Heart (tissue), 3 donors: Measurements from ENCODE around the genes FANCD2 and GHRL.

DNA sequence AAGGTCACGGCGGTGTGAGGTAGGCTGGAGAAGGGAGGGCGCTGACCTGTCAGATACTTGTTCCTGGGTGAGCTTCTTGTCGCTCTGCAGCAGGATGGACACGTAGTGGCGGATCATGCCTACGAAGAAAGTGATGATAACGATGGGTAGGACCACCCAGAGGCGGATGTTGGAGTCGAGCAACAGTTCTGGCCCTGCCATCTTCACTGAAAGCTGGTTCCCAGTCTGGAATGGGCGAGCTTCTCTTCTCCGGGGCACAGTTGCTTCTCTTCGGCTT is 242 bp downstream of the EMC3 start:
- RAMPAGE, long total RNA, 2 experiments: no peak in any of the 2 experiments

GRCh38 chr3:10009013-10010028 is 16.9 kb upstream of the FANCD2 start:
- RAMPAGE, long total RNA, 2 experiments: no peak in any of the 2 experiments

DNA sequence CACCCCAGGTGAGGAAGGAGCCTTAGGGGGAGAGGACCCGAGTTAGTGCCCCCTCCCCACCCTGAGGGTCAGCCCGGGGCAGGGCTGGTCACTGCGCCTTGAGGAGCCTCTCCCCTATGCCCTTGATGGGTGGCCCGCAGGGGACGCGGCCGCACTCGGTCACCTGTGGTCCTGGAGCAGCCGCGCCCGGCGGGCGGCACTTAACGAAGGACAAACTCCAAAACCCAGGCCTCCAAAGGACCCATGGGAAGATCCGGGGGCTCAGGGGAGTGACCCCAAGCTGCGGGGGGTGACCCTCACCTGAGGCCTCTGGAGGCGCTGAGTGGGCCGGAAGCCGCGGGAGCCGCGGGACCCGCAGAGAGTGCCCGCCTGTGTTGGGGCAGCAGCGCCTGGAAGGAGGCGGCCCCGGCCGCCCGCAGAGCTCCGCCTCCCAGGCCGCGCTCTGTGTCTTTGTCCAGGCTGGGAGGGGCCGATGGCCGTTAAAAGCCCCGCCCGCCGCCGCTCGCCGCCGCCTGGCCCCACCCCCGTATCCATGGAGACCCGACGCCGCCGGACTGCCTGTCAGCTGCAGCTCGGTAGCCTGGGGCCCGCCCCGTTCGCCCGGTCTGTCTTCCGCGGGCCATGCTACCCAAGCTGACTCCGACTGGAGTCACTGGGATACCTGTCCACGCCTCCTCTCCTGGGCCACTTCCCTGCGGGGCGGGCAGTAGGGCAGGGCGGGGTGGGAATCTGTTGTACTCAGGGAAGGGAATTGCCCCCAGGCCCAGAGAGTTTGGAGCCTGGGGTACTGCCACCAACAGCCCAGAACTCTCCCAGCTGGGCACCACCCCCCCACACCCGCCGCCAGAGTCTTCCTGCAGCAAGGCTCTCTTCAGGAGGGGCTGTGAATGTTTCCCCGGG is 15.3 kb upstream of the FANCD2 start:
- RAMPAGE, long total RNA, 2 experiments: start-site peak on the minus strand in 2 of 2 experiments, centred at positions 384 to 392 of the sequence, 59 to 78 reads per replicate

- RAMPAGE, long total RNA, 2 experiments: start-site peak on the plus strand in 1 of 2 experiments, at chr3:10026408-10026434 at its widest, 34 reads per replicate; start-site peak on the minus strand in 2 of 2 experiments, at chr3:10026342-10026372 at its widest, 93 to 173 reads per replicate
These were observed at the start of gene FANCD2 for GRCh38 chr3:10026169-10027461. Gene FANCD2 (plus strand): TSS chr3:10026437.

DNA sequence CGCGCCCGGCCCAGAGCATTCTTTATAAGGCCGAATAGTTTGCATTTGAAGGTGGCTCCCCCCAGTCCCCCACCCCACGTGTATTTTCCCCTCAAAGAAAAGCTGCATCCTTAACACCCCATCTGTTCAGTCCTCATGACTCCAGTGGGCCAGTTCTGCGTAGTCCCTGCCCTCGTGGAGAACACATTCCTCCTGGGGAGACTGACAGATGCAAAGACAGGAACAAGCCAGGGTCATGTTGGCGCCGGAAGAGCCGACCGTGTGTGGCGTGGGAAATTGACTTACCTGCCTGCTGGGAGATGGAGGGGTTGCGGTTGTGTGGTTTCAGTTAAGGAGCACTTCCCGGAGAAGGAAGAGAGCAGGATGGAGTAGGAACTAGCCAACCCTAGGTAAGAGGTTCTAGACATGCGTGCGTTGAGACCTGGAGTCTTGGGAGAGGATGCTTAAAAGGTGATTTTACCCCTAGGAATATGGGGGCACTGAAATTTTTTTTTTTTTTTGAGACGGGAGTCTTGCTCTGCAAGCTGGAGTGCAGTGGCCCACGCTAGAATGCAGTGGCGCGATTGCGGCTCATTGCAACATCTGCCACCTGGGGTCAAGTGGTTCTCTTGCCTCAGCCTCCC is 1.2 kb downstream of the VHL start:
- RAMPAGE, long total RNA, 2 experiments: no peak in any of the 2 experiments

DNA sequence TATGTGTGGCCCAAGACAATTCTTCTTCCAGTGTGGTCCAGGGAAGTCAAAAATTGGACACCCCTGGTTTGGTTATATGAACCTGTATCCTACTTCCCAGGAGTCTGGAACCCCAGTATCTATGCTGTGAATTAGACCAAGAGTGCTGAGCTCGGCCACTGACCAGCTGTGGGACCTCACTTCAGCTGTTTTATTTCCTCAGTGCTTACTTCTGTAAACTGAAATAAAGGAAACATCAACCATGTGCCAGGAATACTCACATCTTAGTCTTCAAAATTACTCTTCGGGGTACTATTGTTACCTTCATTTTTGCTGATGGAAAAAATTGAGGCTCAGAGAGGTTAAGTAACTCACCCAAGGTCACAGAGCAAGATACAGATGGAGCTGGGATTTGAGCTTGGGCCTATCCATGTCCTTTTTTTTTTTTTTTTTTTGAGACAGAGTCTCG is 35.9 kb upstream of the TATDN2 start:
- RAMPAGE, long total RNA, 2 experiments: no peak in any of the 2 experiments

DNA sequence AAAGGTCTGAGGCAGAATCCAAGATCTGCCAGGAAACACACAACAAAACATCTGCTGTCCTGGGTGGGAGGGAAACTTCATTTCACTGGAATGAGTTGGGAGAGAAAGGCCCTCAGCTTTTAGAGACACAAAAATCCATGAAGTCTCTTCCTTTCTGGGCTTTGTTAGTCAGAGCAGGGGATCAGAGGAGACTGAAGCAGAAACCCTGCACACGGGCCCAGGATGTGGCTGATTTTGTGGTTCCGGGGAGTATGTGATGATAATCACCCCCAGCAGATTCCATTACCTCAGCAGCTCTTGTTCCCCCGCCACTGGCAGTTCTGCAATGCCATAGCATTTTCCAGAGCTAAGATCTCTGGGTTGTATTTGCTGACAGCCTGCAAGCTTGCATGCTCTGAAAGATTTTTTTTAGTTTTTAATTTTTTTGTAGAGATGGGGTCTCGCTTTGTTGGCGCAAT is 5.9 kb upstream of the TATDN2 start:
- RAMPAGE, long total RNA, 2 experiments: no peak in any of the 2 experiments

GRCh38 chr3:10248306-10248414 is 99 bp upstream of the TATDN2 start:
- RAMPAGE, long total RNA, 2 experiments: no peak in any of the 2 experiments

GRCh38 chr3:10292410-10293628 is at the start of gene GHRL:
Gene GHRL (minus strand): TSS chr3:10292947.
- RAMPAGE, long total RNA, 2 experiments: no peak in any of the 2 experiments

DNA sequence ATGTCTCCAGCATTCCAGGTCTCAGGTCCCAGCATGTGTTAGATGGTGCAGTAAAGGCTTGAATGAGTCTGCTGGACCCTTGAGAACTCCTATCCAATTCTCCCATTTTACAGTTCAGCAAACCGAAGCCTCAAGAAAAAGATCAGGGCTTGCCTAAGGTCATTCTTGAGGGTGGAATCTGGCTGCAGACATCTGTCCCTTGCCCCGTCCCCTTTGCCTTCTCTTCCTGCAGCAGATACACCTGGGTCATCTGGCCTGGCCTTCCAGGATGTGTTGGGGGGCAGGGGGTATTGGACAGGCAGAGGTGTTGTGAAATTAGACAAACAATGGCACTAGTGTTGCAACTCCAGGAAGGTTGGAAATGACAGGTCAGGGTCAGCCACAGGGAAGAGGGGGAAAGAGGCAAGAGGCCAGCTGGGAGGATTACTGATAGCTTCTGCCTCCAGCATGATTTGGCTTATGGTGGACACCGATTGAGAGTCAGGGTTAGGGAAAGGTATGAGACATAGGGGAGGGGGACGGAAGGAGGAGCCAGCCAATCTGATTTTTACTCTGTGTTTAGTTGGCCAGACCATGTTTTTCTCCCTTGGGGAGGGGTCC is 3.2 kb upstream of the ATP2B2 start:
- RAMPAGE, long total RNA, 2 experiments: no peak in any of the 2 experiments

- RAMPAGE, long total RNA, 2 experiments: no peak in any of the 2 experiments
These were observed 129.3 kb upstream of the ATP2B2 start for GRCh38 chr3:10634695-10634992.

DNA sequence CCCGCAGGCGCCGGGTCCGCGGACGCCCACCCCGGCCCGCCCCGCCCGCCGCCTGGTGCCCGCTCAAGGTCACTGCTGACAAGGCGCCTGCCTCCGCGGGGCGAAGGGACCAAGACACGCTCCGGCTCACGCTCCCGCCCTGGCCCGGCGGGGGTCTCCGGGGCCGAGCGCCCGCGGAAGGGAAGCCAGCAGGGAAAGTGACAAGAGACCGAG is 108.5 kb upstream of the SLC6A11 start:
- RAMPAGE, long total RNA, 2 experiments: no peak in any of the 2 experiments

DNA sequence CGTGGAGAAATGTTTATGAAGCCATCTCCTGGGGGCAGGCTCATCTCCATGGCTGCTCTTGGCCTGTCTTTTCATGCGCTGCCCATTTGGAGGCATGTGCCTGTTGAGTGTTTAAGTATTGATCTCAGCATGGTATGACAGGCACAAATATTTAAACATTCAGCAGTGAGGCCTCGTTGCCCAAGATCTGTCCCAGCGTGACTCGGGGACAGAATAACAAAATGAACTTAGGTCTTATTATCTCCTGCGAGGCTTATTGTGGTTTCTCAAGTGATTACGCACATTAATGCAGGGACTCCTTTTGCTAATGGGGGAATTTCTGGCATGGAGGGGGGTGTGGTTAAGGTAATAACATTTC is 4.5 kb upstream of the SLC6A1 start:
- RAMPAGE, long total RNA, 2 experiments: no peak in any of the 2 experiments

GRCh38 chr3:11291215-11291666 is 19.0 kb downstream of the ATG7 start:
- RAMPAGE, long total RNA, 2 experiments: no peak in any of the 2 experiments

DNA sequence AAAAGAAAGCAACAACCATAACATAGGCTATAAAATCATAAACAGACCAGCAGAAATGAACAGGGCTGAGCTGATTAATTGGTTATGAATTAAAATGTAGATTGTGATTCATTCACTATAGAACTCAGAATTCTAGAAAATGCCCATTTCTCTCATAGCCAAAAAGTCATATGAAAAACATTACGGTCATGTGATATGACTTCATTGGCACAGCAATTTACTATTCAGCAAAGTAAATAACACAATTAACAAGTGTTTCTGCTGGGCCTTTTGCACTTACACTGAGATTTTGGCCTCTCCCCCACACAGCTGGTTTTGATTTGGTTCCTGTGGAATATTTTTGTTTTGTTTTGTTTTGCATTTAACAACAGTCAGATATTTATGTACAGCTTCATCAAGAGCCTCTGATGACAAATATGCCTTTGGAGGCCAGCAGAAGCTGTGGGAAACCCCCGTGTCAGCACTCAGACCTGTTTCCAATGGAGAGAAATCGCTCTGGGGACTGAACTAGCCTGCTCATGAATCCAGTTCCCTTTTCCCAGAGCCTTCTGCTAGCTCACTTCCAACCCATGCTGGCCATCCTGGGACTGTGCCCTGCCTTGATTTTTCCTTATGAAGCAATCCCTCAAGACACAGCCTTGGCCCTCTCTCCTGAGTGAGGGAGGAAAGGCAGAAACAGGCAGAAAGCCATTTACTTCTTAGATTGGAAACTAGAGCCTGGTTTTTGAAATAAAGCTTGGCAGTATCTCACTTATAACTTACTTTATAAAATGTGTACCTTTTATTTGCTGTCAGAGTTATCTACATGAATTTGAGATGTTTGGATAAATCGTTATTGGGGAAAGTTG is 161.9 kb downstream of the ATG7 start:
- RAMPAGE, long total RNA, 2 experiments: no peak in any of the 2 experiments

GRCh38 chr3:11477491-11478090 is 166.1 kb downstream of the VGLL4 start:
- RAMPAGE, long total RNA, 2 experiments: no peak in any of the 2 experiments

DNA sequence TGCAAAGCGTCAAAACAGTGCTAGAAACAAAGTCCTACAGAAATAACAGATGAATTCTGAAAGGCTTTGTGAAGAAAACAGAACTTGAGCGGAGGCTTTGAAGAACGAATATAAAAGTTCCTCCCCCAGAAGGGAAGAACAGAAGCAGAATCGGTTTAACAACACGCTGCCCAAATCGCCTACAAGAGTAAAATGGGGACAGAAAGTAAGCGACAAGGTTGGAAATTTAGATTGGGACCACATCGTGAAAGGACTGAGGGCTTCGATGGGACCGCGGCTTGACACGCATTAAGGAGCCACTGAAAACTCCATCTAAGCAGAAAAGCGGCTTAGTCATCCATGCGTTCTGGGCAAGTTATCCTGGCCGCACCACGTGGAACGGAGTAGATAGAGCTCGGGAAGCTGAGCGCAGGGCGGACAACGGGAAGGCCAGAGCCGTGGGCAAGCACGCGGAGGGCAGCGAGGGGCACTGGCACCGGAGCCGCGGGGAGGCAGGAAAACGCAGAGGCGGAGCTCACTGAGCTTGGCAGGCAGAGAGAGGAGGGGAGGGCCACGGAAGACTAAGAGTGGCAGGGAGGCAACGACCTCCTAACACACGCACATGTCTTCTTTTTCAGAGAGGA is 61.2 kb upstream of the VGLL4 start:
- RAMPAGE, long total RNA, 2 experiments: no peak in any of the 2 experiments

DNA sequence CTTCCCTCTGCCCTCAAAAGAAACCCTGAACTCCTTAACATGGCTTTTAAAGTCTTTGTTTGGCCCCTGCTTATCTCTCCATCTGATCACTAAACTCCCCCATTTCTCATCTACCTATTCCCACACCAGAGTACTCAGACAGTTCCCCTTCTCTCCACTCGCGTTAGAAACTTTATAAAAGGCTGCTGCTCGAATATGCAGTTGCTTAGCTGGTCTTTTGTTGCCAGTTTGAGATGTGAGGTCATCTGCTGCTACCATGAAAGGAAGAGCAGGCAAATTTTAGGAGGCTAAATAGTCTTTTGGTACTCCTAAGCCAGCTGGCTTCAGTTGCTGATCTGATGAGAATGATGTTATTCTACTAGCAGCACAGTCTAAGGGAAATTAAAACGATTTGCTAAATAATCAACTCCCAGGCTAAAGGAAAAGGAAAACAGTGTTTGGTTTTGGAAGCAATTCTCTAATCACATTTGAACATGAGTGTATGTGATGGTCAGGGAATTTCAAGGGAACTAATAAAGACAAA is 51.0 kb downstream of the TAMM41 start:
- RAMPAGE, long total RNA, 2 experiments: no peak in any of the 2 experiments

GRCh38 chr3:11817013-11817511 is 29.6 kb downstream of the TAMM41 start:
- RAMPAGE, long total RNA, 2 experiments: no peak in any of the 2 experiments

DNA sequence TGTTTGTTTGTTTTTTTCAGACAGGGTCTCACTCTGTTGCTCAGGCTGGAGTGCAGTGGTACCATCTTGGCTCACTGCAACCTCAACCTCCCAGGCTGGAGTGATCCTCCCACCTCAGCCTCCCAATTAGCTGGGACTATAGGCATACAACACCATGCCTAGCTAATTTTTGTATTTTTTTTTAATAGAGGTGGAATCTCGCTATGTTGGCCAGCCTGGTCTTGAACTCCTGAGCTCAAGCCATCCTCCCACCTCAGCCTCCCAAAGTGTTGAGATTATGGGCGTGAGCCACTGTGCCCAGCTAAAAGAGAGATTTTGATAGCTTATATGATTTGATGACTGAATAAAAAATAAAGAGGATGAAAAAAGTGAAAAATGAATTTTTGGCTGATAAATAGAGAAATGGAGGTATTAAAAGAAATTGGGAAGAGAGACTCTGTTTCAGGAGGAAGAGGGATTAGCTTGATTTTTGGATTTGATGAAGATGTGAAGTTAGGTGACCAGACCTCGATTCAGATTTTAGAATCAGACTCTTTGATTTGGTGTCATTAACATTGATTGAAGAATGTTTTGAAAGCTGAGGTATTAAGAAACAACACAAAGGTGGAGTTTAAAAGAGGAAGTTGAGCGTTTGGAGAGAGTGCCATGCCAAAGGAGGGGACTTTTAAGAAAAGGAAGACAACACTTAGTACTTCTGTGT is 34.1 kb downstream of the PPARG start:
- RAMPAGE, long total RNA, 2 experiments: no peak in any of the 2 experiments